UCH-1 (cell line): ENCODE measurements around a stretch of chr10.

DNA sequence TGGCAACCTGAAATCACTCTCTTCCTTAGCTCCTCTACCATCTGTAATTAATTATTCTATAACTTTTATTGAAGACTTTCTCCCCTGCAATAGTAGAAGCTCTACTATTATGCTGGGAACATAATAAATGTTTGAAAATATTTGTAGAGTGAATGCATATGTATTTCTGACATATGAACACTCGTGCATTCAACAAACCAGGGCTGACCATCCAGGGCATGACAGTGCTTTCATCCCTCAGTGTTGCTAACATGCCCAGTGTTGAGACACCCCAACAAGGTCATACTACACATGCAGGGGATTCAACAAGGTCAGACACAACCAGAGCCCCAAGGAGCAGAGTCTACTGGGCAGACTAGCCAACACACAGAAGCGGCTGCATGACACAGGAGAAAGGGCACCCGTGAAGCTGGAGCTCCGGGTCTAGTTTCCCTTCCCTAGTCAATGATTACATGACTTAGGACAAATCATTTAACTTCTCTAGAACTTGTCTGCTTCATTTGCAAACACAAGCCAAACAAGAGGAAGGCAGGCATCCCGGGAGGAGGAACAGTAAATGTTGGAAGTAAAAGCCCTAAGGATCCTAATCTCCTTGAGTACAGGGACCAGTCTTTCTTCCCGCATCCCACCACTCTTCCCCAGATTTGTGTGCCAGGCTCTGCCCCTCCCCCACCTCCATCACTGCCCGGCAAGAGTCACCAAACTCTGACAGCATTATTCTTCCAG, 104.5 kb downstream of the KCNMA1 start:
- RRBS = no CpG with 5 or more reads among the region's 7 CpGs

GRCh38 chr10:77606507-77607344, 30.9 kb downstream of the KCNMA1 start:
- RRBS = no CpG with 5 or more reads among the region's 7 CpGs

DNA sequence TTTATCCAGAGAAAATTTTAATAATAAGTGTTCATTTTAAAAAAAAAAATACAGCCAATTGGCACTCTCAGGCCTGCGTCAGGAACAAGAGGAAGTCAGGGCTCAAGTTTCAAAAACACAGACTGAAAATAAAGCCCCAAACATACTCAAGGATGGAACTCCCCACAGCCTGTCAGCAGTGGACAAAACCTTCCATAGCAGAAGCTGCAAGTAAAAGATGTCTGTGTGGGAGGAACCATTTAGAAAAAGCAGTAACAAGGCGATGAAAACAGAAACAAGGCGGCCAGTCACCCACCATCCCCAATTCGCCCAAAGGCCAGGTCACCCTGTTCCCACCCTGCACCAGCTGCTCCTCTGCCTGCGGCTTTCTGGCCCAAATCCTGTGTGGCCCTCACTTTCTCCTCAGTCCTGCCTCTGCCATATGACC, 27.9 kb downstream of the KCNMA1 start:
- RRBS = no CpG with 5 or more reads among the region's 5 CpGs

GRCh38 chr10:77710699-77711822, 73.5 kb upstream of the KCNMA1 start:
- RRBS = 46% methylated on average over 12 of the region's 53 CpGs

GRCh38 chr10:77810421-77810817, 116.1 kb downstream of the DLG5 start:
- RRBS = 88% methylated on average over 2 of the region's 9 CpGs

DNA sequence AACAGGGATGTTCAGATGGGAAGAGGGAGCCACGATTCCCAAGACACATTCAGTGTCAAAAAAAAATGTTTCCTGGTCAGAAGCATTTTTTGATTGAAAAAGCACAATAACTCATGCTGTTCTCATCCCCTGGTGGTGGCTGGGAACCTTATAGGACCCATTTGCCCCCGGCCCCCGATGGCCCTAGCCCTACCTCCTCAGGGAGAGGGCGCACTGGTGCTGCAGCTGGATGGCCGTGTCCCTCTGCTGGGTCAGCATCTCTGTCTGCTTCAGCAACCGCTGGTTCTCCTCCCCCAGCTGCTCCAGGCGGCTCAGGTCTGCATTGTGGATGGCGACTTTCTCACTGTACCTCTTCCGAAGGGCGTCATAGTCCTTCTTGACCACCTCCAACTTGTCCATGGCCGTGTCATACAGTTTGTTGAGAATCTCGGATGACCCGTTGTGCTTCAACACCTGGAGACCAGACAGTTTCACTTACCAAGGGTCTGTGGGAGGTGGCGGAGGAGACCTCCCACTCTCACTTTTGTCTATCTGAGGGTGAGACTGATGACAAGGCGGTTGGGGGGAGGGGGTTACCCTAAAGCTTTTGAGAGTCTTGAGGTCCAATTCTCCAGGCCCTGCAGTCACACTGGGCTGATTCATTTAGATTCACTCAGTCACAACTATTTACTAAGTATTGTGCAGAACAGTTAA, 83.2 kb downstream of the DLG5 start:
- RRBS = no CpG with 5 or more reads among the region's 15 CpGs

- RRBS = no CpG with 5 or more reads among the region's 11 CpGs
These were observed 51.0 kb downstream of the DLG5 start for GRCh38 chr10:77875316-77876170.

DNA sequence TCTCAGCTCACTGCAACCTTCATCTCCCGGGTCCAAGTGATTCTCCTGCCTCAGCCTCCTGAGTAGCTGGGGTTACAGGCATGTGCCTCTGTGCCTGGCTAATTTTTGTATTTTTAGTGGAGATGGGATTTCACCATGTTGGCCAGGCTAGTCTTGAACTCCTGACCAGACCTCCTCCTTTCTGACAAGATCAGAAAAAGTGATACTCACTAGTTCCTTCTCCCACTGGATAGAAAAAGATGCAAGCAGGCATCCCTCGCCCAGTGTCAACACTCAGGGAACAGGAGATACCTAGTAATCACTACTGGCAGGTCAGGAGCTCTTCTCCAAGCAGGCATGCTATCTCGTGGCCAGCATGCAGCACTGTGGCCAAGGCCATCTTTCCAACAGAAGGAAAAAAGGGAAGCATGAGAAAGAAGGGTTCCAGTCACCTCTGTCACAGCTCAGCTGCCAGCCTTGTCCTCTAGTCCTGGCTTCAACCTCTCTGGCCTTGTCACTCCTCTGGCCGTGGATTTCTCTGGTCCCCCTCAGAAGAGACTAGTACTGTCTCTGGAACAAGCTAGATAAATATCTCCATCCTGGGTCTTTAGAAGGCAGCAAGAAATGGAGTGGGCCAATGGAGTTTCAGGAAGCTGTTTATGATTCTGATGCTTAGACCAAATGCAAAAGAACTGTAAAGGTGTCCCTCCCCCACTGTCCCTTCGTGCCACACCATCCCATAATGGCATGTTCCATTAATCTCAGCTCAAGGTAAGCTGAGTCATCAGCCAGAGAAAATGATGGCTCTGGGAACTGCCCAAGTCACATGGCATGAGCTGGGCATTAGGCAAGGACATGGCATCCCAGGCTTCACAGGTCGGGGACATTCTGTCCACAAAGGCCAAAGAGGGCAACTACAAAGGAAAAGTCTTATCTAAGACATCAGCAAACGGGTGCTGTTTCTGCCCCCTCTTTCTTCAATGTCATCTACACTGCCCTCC, 45.2 kb downstream of the DLG5 start:
- RRBS = no CpG with 5 or more reads among the region's 7 CpGs

DNA sequence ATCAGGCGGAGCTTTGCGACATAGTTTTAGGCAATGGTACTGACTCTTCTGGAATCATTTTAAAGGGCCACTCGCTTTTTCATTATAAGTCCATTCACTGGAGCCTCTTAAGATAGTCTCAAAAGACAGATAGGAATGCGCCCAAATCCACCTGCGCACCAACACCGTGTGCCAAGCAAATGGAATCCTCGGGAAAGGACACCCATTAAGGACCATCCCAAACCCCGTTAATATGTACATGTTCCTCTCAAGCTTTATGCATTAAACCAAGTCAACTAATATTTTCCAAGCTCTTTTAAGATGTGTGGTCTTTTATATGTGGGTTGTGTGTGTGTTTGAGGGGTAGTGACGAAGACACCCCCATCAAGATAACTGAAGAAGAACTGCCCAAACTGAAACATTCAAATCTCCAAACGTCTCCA, 38.0 kb downstream of the DLG5 start:
- RRBS = no CpG with 5 or more reads among the region's 10 CpGs

DNA sequence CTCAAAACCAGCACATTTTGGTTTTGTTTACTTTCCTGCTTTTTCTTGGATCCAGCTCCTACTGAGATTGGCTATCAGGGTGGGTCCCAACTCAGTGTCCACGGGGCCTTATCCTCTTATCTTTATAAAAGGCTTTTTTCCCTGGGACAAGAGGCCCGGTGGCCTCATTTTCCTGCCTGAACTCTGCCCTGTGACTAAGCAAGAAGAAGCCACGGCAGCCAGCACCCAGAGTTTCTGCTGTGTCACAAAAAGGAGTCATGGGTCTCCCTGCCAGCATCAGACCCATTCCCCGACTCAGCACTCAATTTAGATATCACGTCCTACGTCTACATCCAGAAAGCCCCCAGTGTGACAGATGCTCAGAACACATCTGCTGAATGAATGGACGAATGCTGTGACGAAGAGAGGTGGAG, 16.8 kb downstream of the DLG5 start:
- RRBS = no CpG with 5 or more reads among the region's 8 CpGs

DNA sequence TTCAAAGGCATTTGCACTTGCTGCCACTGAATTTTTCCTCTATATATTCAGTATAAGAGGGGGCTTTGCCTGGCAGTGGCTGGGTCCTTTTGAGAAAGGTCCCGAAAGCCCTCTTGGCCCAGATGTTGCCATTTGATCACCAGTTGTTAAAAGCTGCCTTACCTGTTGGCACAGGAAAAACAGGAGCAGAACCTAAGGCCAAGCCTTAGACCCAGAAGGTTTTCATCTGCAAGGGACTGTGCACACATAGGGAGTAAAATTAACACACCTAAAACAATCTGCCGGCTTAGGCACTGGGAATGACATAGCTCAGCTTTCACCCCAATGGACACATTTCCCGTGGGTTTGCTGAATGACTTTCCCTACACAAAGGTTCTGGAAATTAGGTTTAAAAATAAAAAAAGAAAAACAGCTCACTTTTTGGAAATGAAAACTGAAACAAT, 40.6 kb downstream of the POLR3A start:
- RRBS = no CpG with 5 or more reads among the region's 3 CpGs

GRCh38 chr10:78065946-78066421, 32.3 kb downstream of the RPS24 start:
- RRBS = no CpG with 5 or more reads among the region's 5 CpGs

DNA sequence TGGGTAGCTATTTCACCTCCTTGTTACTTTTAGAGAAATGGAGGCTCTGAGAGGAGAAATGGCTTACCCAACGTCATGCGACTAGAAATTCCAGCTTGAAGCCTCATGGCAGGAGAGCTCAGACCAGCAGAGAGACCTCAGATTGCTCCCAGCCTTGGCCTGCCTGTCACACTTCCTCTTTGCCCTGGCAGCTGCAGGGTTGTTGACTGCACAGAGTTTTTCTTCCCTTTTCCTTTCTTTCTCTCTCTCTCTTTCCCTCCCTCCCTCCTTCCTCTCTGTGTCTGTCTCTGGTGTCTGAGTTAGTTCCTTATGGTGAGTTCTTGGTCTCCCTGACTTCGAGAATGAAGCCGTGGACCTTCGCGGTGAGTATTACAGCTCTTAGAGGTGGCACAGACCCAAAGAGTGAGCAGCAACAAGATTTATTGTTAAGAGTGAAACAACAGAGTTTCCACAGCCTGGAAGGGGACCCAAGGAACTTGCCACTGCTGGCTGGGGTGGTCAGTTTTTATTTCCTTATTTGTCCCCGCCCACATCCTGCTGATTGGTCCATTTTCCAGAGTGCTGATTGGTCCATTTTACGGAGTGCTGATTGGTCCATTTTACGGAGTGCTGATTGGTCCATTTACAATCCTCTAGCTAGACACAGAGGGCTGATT, 266.2 kb downstream of the RPS24 start:
- RRBS = no CpG with 5 or more reads among the region's 9 CpGs

DNA sequence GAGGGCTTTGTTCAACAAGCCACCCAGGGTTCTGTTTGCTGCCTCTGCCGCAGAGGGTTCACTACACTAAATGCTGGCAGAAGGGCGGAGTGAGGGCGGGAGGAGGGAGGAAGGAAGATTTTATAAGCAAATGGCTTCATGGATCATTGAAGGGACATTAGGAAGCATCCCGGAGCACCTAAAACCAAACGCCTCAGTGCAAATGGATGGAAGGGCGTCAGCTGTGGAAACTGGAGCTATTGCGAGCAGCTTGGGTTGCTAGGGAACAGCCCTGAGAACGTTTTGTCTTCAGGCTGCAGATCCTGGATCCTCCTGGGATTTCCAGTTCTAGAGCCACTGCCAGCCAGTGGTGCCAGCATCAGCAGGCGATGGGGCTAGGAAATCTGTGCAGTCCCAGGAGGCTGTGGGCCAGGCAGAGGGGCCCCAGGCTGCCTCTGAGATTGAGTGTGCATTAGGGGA, 379.5 kb upstream of the ZMIZ1 start:
- RRBS = no CpG with 5 or more reads among the region's 9 CpGs

- RRBS = no CpG with 5 or more reads among the region's 2 CpGs
These were observed 374.8 kb upstream of the ZMIZ1 start for GRCh38 chr10:78693999-78694290.

GRCh38 chr10:79066968-79067830, 1.6 kb upstream of the ZMIZ1 start:
- RRBS = 5% methylated on average over 16 of the region's 73 CpGs

- RRBS = no CpG with 5 or more reads among the region's 10 CpGs
These were observed 8.8 kb downstream of the ZMIZ1 start for GRCh38 chr10:79077384-79078189.

DNA sequence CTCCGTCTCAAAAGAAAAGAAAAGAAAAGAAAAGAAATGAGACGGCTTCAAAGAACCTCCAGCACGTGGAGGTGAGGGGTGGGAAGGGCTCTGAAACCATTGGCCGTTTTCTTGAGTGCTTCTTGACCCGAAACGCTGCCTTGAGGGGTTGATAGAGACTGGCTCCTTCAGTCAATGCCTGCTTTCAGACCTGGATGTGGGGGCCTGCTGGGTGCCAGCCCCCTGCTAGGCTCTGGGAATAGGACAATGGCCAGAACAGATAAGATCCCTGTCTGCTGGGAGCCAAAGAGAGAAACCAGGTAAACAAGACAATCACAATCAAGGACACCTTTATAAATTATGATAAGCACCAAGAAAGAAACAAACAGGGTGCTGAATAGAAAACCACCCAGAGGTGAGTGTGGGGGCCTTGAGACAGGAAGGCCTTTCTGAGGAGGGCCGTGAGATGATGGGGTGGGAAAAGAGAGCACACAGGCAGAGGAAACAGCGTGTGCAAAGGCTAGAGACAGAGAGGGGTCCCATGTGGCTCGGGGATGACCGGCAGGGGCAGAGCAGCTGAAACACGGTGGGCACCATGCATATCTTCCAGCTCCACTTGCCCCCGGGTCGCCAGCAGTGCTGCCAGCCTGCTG, 27.9 kb downstream of the ZMIZ1 start:
- RRBS = 95% methylated on average over 3 of the region's 13 CpGs

GRCh38 chr10:79112340-79112804, 43.6 kb downstream of the ZMIZ1 start:
- RRBS = no CpG with 5 or more reads among the region's 8 CpGs

- RRBS = no CpG with 5 or more reads among the region's 22 CpGs
These were observed 50.1 kb downstream of the ZMIZ1 start for GRCh38 chr10:79118582-79119497.